T47D (cell line): ENCODE data around the genes GLYR1, PPL and LITAFD.

- RRBS: under 1% methylated on average over 50 of the region's 66 CpGs
Observed at GRCh38 chr16:4847159-4847574, at the start of gene GLYR1. GLYR1 (minus strand) TSS chr16:4847288.

DNA sequence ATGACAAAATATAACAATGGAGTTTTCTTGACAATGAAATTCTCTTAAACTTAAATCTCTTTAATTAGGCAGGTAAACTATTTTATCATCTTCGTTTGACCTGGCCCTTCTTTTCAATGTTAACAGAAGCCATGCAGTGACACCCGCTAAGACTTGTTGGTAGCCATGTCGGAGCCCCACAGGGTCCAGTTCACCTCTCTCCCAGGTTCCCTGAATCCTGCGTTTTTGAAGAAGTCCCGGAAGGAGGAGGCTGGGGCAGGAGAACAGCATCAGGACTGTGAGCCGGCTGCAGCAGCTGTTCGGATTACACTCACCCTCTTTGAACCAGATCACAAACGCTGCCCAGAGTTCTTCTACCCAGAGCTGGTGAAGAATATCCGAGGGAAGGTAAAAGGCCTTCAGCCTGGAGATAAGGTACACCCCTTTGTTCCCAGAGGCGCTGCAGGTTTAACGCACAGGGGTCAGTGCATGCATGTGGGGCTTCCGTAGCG is 5.5 kb downstream of the UBN1 start:
- RRBS: no CpG with 5 or more reads among the region's 13 CpGs

GRCh38 chr16:4886878-4887359 is 39.6 kb downstream of the UBN1 start:
- RRBS: no CpG with 5 or more reads among the region's 7 CpGs

DNA sequence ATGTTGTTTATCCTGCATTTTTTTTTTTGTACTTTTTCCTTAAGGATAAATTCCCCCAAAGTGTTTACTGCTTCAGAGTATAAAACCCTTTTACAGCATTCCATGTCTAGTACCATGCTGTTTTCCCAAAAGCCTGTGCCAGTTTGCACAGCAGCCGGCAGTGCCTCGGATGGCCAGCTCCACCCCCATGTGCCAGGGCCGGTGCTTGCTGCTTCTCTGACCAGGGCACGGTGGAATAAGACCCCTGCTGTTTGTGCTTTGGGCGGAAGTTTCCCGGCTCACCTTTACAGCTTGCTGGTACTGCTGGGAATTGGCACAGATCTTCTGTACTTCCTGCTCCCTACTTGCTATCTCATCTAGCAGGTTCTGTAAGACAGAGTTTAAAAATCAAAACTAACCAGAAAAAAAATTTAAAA is 41.4 kb downstream of the UBN1 start:
- RRBS: 70% methylated on average over 6 of the region's 6 CpGs

GRCh38 chr16:4936914-4937518 is at the start of gene PPL:
PPL (minus strand) TSS chr16:4937148.
- RRBS: 1% methylated on average over 37 of the region's 71 CpGs

- RRBS: no CpG with 5 or more reads among the region's 10 CpGs
Observed at GRCh38 chr16:5018617-5019369, 14.9 kb downstream of the NAGPA start.

DNA sequence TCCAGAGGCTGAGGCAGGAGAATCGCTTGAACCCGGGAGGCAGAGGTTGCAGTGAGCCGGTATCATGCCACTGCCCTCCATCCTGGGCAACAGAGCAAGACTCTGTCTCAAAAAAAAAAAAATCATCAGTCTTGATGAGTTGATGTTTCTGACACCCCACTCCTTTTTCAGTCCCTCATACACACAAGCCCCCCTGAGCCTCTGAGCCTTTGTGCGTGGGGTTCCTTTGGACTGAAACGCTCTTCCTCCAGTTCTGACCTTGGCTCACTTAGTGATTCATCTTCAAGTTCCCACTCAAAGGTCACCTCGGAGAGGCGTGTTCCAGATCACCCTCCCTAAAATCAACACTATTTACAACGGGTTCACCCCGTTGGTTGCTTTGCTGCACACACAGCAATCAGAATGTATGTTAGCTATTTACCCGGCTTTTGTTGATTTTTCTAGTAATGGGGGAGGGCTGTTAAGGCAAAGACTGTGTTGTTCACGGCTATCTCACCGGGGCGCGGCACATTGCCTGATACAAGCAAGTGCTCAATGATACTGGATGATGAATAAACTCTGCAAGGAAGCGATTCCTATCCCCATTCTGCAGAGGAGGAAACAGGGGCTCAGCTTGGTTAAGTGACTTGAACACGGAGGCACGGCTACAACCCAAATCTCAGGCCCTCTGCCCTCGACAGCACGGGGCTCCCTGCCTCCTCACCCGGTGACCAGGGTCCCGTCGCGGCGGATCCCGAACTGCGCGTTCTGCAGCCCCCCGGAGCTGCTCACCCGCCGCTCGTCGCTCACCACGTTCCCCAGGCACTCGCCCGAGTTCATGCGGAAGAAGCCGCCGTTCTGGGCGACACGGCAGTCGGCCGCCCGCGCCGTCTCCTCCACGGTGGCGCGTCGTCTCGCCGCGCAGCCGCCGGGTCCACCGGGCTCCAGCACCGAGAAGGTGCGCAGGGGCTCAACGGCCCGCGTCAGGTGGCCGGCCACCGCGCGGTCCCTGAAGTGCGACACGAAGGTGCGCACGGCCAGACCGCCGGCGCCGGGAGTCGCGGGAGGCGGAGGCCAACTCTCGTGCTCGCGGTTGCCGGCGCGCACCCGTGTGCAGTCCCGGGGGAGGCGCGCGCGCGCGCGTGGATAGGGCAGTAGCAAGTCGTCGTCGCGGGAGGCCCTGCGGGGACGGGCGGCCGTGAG is 774 bp downstream of the NAGPA start:
- RRBS: 1% methylated on average over 35 of the region's 98 CpGs

GRCh38 chr16:8089582-8090291 is 500.6 kb downstream of the TMEM114 start:
- RRBS: no CpG with 5 or more reads among the region's 3 CpGs

DNA sequence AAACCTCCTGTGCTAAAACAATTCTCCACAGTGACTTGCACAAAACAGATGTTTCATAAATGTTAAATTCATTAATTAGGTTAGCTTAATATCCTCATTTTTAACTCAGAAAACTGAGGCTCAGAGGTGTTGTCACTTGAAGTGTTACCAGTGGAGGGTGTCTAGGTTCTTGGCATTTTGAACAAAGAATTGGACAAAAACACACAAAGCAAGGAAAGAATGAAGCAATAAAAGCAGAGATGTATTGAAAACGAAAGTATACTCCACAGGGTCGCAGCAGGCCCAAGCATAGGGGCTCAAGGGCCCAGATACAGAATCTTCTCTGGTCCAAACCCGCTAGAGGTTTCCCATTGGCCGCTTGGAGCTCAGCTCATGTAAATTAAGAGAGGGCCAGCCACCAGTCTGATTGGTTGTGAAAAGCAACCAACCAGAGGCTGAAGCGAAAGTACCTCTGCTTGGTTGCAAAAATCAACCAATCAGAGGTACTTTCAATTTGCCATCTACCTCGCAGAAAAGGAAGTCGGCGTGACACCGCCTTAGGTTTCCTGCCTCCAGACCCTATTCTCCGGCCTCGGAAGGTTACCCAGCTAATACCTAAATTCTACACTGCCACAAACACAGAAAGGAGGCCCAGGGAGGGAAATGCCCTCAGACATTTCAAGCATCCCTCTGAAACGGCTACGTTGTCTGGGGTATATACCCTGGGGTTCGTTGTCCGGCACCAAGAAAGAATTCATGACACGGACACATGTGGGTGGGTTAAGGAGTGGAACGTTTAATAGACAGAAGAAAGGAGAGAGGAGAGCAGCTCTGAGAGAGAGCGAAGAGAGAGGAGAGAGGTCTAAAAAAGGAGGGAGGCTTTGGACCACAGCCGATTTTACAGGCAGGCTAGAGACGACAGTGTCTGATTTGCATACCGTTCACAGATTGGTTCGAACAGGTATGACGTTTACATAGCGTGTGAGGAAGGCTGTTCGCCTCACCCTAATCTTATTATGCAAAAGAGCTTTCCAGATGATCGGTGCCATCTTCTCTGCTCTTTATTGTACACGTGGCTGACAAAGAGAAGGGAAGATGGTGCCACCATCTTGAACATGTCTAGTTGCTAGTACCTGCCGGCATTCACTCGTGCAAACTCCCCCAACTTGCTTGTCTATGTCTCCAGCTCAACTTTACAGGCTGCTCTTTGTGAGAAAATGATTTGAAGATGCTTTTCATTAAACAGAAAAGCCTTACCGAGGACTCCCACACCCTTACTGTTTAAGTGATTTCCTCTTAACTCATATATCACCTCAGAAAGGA is 481.2 kb downstream of the TMEM114 start:
- RRBS: no CpG with 5 or more reads among the region's 30 CpGs

GRCh38 chr16:8571320-8572022 is 18.8 kb downstream of the TMEM114 start:
- RRBS: no CpG with 5 or more reads among the region's 13 CpGs

- RRBS: no CpG with 5 or more reads among the region's 8 CpGs
Observed at GRCh38 chr16:8594042-8594574, 3.8 kb upstream of the TMEM114 start.

DNA sequence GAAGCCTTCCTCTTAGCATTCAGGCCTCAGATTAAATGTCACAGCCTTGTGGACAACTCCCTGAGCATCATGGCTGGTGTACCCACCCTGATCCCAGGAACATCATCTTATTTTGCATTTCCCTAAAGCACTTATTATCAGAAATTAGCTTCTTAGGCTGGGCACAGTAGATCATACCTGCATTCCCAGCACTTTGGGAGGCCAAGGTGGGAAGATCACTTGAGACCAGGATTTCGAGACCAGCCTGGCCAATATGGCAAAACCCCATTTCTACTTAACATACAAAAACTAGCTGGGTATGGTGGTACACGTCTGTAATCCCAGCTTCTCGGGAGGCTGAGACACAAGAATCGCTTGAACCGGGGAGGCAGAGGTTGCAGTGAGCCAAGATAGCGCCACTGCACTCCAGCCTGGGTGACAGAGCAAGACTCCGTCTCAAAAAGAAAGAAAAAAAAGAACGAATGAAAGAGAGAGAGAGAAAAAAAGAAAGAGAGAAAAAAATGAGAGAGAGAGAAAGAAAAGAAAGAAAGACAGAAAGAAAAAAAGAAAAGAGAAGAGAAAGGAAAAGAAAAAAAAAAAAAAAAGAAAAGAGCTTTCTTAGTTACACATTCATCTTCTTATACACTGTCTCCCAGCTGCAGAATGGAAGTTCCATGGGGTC is 5.8 kb upstream of the ABAT start:
- RRBS: no CpG with 5 or more reads among the region's 8 CpGs

- RRBS: no CpG with 5 or more reads among the region's 14 CpGs
Observed at GRCh38 chr16:8795363-8796191, 1.9 kb downstream of the TMEM186 start.

DNA sequence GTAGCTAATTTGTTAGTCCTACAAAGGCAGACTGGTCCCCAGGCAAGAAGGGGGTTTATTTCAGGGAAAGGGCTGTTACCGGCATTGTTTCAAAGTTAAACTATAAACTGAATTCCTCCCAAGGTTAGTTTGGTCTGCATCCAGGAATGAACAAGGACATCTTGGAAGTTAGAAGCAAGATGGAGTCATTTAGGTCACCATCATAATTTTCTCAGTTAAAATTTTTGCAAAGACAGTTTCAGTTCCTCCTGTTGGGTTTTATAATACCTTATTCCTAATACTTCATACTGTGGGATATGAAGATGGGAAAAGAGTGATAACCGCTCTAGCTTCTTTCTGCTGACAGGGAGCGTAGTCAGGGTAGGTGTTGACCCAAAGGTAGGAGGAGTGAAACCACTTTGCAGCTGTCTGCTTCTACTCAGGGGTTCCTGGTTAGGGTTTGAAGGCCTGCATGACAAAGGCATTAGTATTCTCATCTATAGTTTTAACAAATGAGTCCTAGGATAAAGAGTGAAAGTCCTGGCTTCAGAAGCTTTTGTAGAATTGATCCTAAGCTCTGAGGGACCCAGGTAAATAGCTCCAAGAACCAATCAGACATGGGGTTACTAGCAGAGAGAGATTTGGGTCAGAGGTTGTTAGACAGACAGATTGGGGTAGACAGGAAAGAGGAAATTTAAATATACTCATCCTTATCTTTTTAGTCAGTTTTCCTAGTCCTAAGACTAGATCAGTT is 24.9 kb downstream of the PMM2 start:
- RRBS: no CpG with 5 or more reads among the region's 3 CpGs

DNA sequence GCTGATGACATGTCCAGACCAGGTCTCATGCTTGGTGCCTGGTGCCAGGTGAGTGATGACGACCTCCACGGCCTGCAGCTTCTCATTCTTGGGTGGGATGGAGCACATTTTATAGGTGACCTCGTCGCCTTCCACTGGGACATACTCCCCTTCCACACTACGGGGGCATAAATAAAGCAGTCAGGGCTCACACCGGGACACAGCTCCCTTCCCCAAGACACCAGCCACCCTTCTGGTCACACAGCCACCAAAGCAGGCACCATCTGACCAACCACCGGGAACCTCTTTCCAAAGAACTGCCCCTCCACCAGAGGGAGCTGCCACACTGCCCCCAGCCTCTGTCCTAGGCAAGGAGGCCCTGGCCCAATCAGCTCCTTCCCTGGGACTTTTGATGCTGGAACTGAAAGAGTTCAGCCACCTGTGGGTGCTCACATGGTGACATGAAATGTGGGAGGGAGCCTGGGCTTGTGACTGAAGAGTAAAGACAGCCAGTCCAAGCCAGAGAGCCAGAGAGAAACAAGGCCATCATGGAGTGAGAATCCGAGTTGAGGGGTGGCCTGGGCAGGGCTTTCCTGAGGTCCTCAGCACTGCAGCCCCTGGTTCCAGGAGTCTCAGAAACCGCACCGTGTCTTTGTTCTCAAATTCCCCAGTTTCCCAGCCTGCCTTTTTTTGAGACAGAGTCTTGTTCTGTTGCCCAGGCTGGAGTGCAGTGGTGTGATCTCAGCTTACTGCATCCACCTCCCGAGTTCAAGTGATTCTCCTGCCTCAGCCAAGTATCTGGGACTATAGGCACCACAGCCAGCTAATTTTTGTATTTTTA is 13.4 kb downstream of the CARHSP1 start:
- RRBS: 92% methylated on average over 2 of the region's 11 CpGs

GRCh38 chr16:8882134-8882605 is at the start of gene LITAFD:
LITAFD (plus strand) TSS chr16:8882351.
- RRBS: 80% methylated on average over 3 of the region's 10 CpGs

DNA sequence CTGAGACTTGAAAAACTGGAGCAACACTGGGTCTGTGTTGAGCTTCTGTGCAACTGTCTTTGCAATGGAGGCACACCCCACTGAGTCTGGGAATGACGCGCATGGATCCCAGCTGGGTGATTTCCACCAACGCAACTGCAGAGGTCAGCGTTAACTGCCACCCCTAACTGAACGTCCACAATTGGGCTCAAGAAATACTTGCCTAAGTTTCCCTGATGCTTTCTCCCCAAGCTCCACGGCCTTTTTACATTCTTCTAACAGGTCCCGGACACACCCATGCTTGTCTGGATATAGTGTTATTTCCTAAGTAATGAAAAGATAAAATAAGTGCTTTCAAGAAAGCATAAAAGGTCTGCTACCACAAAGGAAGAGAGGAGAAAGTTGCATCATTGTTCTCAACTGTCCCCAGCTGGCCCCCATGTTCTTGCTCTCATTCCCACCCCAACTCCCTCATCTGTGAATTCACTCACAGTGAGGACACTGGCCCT is 14.7 kb downstream of the LITAFD start:
- RRBS: no CpG with 5 or more reads among the region's 7 CpGs

GRCh38 chr16:8903743-8904118 is 21.6 kb downstream of the LITAFD start:
- RRBS: no CpG with 5 or more reads among the region's 5 CpGs

DNA sequence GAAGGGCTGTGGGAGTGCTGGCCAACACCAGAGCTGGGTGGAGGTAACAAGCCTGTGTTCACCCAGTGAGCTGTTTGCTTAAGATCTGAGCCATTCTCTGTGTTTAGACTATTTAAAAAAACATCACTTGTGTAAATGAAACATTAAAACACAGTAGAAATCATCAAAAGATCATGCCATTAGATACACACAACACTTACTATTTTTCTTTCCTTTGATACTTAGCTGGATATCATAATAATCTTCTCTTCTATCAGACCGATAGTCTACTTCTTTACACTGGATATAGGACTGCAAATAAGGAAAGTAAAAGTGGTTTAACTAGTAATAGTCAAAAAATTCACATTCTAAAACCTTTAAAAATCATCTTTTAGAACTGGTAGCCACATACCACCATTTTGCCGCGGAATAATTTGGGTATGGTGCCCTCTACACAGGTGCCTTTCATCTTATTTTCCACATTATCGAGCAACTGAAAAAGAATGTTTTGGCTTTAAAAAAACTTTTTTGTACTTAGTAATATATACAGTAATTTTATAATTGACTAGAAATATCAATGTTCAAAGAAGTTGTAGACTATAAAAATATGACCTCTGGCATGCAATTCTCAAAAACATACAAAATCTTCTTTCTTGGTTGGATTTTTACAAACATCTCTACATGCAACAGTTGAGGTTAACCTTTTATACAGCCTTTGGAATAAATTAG is 33.1 kb downstream of the LITAFD start:
- RRBS: no CpG with 5 or more reads among the region's 4 CpGs

DNA sequence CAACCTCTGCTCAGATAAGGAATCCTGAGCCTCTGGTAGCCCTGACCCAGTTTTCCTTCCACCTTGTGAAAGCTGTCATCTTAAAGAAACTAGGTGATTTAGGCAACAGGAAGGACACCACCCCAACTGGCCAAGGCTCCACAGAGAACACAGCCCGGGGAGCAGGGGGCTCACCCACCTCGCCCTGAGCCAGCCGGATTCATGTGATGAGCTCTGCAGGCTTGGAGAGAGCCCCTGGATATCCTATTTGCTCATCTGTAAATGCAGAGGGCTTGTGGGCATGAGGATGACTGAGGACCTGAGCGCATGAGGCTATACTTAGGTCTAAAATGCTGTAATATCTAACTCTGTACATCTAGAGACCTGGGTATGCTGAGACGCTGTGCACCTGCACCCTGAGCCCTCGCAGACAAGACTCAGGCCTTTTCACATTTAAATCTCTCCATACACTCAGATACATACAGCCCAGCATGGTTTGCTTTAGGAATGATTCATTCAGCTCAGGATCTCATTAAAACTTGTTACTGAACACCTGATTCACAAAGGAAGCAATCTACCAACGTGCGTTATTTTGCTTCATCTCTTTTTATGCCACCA is 12.3 kb downstream of the USP7 start:
- RRBS: 64% methylated on average over 3 of the region's 8 CpGs